ENCODE measurements around the genes IQCB1 and CASR.

DNA sequence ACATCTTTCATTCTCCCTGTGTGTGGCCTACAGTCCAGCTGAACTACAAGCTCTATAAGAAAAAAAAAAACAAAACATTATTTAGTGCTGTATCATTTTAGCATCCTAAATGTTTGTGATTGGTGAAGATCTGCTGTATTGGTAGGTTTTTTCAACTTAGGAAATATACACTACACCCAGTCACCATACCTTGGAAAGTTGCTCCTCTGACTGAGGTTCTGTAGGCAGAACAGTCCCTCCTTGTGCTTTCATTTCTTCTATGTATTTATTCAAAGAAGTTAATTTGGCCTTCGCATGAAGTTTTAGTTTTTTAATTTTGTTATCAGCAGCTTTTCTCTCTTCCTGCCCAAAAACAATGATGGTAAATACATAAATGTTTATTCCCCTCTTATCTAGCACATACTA lies 20.5 kb downstream of the GOLGB1 start:
- PRO-cap, 7 experiments = no peak in any of the 7 experiments

DNA sequence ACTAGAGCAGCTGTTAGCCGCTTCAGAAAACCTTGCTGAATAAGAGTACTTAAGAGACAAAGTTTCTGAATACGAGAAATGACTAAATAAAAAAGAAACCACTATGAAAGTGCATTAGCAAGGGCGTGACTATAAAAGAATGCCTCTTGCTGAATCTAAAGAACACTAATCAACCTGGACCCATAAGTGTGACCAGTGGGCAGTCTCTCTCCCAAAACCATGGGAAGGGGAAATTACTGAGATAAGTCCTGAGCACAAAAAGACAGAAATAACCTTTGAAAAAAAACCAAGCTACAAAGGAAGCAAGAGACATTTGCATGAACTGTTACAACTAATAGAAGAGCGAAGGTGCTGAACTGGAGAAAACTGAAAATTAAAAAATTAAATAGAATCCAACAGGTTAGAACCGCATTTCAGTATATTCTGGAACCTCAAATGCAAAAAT lies 41.6 kb downstream of the IQCB1 start:
- PRO-cap, 7 experiments = no peak in any of the 7 experiments

DNA sequence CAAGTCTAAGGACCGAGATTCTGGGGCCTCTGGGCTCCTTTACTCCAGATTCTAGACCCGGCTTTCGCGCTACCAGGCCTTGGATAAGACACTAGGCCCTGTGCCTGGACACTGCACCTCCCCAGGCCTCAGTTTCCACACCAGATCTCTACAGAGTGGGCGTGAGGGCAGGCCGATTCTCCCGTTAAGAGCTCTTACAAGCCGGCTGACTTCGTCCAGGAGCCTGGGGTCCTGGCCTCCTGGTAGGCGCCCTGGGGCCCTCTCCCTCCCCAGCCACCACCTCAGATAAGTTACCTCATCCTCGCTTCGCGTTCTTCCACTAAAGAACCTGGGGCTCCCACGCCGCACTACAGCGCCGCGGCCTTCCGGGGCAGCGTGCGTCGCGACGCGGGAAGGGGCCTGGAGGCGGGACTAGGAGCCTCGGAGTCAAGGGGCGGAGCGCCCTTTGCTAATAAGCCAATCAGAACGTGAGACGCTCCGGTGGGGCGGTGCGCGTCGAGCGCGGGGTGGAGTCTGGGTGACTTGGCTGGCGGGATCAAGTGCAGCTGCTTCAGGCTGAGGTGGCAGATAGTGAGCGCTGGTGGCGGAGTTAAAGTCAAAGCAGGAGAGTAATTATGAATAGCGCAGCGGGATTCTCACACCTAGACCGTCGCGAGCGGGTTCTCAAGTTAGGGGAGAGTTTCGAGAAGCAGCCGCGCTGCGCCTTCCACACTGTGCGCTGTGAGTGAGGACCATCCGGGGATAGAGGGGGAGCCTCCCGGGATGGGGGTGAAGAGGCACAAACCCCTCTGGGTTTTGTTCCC lies at the start of gene IQCB1:
TSS of gene IQCB1 (minus strand) at position 389 of the 803 bp plus-strand sequence.
- PRO-cap, 7 experiments = peak in 7 of 7 experiments; most common plus-strand start position 566 of the sequence (in 7); most common minus-strand start position 321 of the sequence (in 7)

DNA sequence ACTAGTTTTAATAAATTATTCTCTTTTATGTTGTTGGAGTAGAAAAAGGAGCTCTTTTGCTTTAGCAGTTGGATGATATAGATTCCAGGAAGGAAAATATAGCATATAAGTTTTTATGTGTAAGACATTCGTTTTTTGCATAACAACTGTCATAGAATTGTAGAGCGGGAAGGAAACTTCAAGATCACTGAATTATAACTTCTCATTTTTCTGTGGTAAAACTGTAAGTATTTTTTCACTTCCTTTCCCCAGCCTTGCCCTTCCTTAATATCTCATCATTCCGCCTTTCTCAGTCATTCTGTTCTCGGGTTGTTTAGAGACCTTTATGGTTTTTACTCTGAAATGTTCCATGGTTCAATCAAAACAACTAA lies 1.0 kb downstream of the EAF2 start:
- PRO-cap, 7 experiments = no peak in any of the 7 experiments

DNA sequence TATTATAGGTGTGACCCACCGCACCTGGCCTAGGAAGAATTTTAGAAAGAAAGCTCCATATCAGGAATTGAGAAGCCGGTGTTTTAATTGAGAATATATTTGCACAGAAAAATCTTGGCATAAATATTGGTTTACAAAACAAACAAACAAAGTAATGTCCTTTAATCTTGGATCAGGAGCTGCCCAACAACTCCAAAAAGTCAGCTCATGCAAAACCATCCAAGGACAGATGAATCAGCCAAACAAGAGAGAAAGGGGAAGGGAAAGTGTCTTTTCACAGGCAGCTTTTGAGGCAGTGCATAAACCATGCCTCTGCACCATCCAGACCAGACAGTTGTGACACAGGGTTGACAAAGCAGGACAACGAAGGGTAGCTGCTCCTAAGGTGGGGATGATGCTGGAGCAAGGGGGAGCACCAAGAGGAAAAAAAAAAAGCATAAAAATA lies 8.7 kb downstream of the CD86 start:
- PRO-cap, 7 experiments = no peak in any of the 7 experiments

DNA sequence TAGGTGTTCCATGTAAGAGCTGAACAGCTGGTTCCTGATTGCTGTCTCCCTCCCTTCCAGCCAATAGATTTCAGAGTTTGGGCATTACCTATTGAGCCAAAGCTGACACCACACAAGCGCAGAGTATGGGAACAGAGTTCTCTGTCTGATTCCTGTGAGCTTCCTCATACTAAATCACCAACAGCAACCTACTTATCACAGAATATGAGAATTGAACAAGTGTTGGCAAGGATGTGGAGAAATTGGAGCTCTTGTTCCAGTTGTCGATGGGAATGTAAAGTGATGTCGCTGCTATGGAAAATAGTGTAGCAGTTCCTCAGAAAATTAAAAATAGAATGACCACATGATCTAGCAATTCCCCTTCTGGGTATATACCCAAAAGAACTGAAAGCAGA lies 33.3 kb downstream of the CD86 start:
- PRO-cap, 7 experiments = no peak in any of the 7 experiments

- PRO-cap, 7 experiments = no peak in any of the 7 experiments
Measured at GRCh38 chr3:122183533-122184170, at the start of gene CASR. TSS of gene CASR (plus strand) at chr3:122183668.

GRCh38 chr3:122353361-122353672 lies 28.3 kb downstream of the CSTA start:
- PRO-cap, 7 experiments = no peak in any of the 7 experiments

DNA sequence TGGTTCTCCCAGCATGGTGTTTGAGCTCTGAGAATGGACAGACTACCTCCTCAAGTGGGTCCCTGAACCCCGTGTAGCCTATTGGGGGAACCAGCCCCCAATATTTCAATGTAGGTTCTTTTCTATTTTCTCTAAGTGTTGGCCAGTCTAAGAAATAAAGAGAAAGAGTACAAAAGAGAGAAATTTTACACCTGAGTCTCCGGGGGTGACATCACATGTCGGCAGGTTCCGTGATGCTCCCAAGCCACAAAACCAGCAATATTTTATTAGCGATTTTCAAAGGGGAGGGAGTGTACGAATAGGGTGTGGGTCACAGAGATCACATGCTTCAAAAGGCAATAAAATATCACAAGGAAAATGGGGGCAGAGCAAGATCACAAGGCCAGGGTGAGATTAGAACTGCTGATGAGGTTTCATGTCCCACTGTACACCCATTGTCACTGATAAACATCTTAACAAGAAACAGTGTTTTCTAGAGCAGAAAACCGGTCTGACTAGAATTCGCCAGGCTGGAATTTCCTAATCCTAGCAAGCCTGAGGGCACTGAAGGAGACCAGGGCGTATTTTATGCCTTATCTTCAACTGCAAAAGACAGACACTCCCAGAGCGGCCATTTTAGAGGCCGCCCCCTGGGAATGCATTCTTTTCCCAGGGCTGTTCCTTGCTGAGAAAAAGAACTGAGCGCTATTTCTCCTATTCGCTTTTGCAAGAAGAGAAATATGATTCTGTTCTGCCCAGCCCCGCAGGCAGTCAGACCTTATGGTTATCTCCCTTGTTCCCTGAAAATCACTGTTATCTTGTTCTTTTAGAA lies 27.8 kb upstream of the WDR5B start:
- PRO-cap, 7 experiments = no peak in any of the 7 experiments

GRCh38 chr3:122572826-122573618 lies 4.4 kb upstream of the PARP15 start:
- PRO-cap, 7 experiments = no peak in any of the 7 experiments

DNA sequence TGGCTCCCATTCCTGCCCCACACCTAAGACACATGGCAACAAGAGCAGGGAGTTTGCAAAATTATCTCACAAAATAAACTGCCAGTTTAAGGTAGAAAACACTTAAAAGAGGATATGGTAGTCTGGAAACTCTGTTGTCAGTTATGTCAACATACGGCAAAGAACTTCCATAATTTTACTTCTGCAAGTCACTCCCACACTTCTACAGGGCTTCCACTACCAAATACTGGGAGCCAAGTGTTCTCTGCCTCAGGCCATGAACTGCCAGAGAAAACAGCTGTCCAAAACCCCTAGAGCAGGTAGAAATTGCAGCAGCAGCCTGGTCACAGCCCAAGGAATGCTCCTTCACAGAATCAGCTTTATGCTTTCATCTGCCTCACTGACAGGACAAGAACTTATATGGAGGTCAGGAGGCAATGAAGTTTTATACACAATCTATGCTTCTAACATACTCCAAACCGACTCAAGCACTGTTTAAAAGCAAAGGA lies 25.6 kb downstream of the HSPBAP1 start:
- PRO-cap, 7 experiments = no peak in any of the 7 experiments

- PRO-cap, 7 experiments = no peak in any of the 7 experiments
Measured at GRCh38 chr3:122969468-122969983, 58.0 kb downstream of the SEMA5B start.

GRCh38 chr3:122973864-122974314 lies 53.7 kb downstream of the SEMA5B start:
- PRO-cap, 7 experiments = no peak in any of the 7 experiments

- PRO-cap, 7 experiments = no peak in any of the 7 experiments
Measured at GRCh38 chr3:122975189-122975710, 52.3 kb downstream of the SEMA5B start.

GRCh38 chr3:122993004-122993468 lies 34.5 kb downstream of the SEMA5B start:
- PRO-cap, 7 experiments = no peak in any of the 7 experiments

- PRO-cap, 7 experiments = no peak in any of the 7 experiments
Measured at GRCh38 chr3:123138748-123139589, 62.8 kb upstream of the SEC22A start.

DNA sequence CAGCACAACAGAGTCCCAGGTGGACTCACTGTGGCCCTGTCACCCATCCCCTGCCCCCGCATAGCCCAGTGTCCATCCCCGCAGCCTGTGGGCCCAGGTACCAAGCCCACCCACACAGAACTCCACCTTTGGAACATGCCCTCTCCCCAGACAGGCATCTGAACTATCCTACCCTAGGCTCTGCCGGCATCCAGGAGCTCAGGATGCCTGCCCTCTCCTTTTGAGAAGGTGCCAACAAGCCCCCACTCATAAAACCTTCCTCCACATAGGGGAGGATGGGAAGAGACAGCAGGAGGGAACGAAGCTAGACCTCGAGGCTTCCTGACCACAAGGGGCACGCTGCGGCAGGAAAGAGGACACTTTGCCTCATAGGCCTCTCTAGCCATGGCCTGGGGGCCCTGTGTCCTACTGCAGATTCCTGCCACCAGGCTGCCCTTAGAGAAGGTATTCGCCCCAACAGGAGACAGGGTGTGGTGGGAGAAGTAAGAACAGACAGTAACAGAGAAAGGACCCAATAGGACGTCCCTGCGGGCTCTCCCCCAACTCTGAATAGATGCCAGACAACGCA lies 37.0 kb downstream of the ADCY5 start:
- PRO-cap, 7 experiments = no peak in any of the 7 experiments

DNA sequence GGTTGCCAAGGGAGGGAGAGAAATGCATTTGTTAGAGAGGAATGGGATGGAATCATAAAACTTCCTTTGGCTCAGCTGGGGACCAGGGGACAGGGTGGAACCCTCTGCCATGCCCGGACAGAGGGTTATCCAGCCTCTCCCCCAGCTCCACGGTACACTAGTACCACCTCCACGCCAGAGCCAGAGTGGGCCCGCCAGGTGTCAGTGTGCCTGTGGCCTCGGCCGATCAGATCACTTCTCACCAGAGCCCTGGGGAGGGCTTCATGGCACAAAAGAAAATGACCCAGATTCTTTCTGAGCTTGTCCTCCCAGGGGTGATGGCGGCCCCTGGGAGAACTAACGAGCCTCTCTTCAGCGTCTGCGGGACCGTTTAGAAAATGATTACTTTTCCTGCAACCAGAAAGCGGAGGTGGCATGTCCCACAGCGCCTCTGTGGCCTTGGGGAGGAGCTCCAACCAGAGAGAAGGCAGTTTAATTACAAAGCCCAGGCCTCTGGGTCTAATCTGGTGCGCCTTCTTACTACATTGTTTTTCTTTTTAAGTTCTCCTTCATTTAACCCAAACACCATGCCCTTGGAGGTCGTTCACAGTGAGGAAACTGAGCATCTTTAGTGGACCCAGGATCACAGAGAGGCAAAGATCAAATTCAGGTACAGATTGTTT lies 33.6 kb downstream of the ADCY5 start:
- PRO-cap, 7 experiments = no peak in any of the 7 experiments

- PRO-cap, 7 experiments = no peak in any of the 7 experiments
Measured at GRCh38 chr3:123603919-123604458, 19.1 kb upstream of the HACD2 start.

DNA sequence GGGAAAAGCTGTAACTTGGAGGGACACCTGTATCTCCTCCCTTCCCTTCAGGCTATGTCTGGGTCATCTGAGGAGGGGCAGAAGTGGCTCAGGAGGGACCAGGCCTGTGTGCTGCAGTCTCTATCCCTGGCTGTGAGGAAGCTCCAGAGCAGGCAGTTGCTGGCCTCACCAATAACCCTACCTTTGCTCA lies 34.3 kb upstream of the HACD2 start:
- PRO-cap, 7 experiments = no peak in any of the 7 experiments

All from T-cell (primary cell).